LUHMES (cell line): ENCODE measurements around a stretch of chr11.

DNA sequence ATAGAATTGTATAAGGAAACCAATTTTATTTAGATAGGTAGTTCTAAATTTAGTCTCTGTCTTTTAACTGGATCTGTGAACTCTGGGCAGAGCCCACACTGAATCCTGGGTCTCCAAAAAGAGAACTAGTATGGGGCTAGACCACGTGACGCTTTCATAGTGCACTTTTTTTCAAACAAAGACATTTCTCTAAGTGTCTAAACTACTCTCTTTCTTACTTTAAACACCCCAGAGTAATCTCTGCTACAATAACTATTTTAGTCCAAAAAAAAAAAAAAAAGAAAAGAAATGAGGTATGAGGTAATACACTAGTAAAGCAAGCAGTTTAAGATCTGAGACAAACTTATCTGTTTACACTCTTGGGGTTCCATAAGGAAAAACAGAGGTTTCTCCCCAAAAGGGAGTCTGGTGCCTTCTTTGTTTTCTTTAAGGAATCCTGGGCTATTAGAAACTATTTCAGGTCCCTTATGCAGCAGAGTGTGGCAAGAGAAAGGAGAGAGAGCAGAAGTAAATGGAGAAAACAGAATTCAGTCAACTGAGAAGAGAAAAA is 42.2 kb downstream of the AMOTL1 start:
- PRO-cap, result no peak

DNA sequence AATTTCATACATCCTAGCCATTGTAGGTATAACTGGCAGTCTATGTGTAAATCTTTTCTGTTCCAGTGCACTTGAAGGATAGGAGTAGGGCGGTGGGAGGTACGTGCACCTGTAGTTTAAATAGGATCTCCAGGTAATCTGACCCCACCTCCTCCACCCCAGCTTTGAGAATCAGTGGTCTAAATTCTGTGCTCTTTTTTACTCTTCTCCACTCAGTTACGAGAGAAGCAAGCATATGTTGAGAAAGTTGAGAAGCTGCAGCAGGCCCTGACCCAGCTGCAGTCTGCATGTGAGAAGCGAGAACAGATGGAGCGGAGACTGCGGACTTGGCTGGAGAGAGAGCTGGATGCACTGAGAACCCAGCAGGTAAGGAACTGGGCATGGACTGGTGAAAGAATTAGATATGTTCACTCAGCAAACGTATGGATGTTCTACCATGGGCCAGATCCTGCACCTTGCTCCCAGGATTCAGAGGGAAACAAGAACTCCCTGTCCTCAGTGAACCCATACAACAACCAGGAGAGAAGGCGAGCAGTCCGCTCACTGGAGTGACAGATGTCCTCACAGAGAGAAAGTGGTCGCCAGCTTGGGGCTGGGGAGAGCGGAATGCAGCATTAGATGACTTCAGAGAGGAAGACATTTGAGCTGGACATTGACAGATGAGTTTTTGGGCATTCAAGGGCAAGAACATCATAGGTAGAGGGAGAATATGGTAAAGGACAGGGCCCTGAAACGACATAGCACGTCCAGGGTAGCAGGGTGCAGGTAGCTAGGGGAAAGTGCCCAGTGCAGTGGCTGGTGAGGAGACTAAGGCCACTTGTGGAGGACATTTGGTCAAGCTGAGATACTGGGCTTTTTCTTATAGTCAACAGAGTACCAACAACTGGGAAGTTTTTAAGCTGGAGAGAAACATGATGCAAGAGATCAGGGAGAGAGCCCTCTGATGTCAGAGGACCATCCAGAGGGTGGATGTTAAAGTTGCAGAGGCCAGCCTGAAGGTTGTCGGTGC is 85.9 kb downstream of the AMOTL1 start:
- PRO-cap, result no peak

- PRO-cap, result no peak
Observed at GRCh38 chr11:95092696-95093547, 3.3 kb downstream of the ENDOD1 start.

DNA sequence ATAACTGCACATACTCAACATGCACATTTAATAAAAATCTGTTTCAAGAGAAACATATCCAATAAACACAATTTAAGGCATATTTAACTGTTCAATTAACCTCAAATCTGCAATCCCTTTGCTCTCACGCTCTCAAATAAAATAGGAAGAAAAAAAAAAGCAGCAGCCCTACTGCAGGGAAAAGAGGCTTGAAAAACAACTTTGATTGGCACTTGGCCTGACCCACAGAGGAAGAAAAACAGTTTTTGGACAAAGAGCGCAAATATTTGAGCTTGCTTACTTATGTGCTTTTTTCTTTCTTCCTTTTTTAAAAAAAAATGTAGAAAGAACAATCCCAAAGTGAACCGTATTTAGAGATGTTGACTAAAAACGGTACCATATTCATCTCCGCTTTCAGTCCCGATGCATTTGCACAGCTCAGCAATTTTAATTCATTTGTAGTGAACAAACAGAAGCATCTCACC is 1.6 kb downstream of the SESN3 start:
- PRO-cap, result no peak

DNA sequence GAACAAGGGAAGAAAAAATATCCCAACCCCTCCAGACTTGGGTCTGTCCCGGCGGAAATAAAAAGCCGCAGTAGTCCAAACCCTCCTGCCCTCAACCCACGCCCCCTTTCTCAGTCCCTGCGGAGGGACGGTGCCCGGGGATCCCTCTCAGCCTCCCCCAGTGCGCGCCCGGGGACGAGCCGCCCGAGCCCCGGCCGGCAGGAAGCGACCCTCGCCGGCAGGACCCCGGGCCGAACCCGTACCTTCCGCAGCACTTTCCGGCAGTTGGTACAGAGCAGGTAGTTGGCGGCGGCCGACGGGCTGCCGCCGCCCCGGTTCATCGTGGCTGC is 497 bp downstream of the SESN3 start:
- PRO-cap, result no peak

- PRO-cap, result unidirectional peak, plus-strand start at chr11:95231565; unidirectional peak, plus-strand start at chr11:95231585; unidirectional peak, plus-strand start at chr11:95231675
Observed at GRCh38 chr11:95231523-95232150, 635 bp upstream of the SESN3 start.

- PRO-cap, result unidirectional peak, plus-strand start at chr11:95337093; unidirectional peak, minus-strand start at chr11:95337248; bidirectional peak, plus-strand start at chr11:95337749, minus-strand start at chr11:95337676; bidirectional peak, plus-strand start at chr11:95337934, minus-strand start at chr11:95337838
Observed at GRCh38 chr11:95336844-95338069, 106.3 kb upstream of the SESN3 start.

GRCh38 chr11:95674646-95675058 is 114.9 kb downstream of the FAM76B start:
- PRO-cap, result no peak

DNA sequence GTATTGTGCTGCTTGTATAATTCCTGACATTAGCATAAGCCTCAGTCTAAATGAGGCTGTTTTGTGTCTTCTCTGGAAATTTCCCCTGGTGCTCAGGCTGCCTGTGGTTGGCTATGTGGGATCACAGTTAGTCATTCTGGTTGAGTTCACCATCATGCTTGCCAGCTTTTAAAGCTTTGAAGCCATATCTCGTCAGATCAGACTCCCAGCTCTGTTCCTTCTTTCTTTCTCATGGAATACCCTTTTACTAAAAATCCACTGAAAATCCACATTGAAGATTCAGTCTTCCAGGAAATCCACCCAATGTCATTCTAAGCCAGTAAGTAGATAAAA is 106.9 kb downstream of the FAM76B start:
- PRO-cap, result no peak

GRCh38 chr11:95790624-95791412 is 520 bp downstream of the CEP57 start:
- PRO-cap, result bidirectional peak, plus-strand start at chr11:95791129, minus-strand start at chr11:95791072

- PRO-cap, result no peak
Observed at GRCh38 chr11:96016068-96016305, 92.1 kb upstream of the MTMR2 start.

DNA sequence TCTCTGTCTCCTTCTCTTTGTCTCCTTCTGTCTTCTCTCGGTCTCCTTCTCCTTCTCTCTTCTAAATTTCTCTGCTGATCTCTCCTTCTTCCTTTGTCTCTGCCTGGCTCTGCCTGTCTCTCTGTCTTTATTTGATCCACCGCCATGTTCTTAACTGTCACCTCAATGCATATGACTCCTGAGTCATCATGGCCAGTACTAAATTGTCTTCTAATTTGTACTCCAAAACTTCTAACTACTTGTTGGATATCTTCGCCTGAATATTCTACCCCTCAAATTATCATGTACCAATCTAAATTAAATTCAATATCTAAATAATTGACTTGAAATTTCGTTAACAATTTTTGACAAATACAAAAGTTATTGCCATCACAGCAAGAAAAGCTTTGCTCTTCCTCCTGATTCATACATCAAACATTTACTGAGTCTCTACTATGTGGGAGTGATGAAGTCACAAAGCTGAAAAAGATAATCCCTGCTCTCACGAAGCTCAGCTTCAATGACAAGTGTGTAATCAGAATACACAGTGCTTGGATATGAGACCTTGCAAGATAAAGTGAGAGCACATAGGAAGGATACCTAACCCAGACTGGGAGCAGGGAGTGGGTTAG is 193.1 kb downstream of the MAML2 start:
- PRO-cap, result no peak

- PRO-cap, result no peak
Observed at GRCh38 chr11:96165416-96166058, 177.5 kb downstream of the MAML2 start.

DNA sequence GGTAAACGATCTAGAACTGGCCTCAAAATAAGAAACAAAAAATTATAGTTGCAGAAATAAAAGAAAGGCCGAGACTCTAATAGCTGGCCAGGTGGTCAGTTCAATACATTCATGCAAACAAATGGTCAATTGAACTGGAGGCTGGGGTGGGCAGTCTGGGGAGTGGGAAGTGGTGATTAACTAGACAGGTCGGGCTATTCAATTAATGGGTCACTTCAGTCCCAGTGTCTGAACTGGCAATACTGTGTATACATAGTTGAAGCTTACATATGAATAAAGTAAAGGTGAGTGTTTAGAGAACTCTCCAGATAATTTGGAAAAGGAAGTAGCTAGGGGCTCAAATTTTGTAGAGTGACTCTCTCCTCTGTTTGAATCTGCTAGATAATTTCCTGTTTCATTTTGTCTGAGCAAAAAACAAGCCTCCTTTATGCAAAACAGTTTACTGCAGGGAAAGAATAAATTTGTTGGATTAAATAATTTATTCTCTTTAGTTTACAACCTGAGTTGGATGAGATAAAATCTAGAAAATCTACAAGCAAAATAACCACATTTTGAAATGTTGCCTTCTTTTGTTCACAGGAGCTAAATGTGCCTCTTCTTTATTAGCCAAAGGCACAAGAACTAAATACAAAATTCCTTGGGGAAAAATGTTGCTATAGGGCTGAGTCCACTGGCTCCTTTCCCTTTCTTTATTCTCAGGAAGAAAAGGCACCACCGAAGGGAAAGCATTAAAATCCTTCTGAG is 148.8 kb downstream of the MAML2 start:
- PRO-cap, result no peak

DNA sequence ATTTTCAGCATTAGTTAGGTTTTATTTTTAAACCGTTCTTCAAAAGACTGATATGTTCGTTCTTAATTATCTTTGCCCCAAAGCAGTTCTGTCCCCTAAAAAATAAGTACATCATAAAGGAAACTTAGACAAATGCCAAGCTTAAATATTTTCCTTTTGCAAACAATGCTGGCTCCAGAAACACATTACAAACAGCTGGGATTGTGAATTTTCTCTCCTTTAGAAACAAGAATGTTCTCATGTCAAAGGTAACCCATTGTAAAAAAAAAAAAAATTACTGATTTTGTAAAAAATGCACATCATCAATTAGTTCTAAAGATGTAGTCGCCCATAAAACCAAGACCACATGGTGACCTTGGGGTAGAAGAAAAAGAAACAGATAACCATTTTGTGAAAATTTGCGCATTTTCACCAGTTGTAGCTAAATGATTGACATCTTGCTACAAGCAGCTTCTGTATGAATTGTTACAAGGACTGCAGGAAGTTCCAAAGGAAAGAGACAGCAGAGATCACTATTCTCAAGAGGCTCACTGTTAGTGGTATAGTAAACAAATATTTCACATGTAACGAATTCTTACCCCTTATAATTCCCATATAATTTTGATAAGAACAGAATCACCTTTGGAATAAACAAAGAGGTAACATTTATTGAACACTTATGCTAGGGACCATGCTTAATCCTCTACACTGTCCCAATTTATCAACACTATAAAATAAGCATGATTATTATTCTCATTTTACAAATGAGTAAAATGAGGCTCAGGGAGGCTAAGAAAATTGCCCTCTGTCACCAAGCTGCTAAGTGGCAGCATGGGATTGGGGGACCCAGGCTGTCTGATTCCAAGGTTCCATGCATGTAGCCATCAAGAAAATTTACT is 48.7 kb downstream of the MAML2 start:
- PRO-cap, result no peak

GRCh38 chr11:96306875-96307352 is 36.1 kb downstream of the MAML2 start:
- PRO-cap, result bidirectional peak, plus-strand start at chr11:96307245, minus-strand start at chr11:96307068

- PRO-cap, result no peak
Observed at GRCh38 chr11:96311077-96311653, 31.8 kb downstream of the MAML2 start.

DNA sequence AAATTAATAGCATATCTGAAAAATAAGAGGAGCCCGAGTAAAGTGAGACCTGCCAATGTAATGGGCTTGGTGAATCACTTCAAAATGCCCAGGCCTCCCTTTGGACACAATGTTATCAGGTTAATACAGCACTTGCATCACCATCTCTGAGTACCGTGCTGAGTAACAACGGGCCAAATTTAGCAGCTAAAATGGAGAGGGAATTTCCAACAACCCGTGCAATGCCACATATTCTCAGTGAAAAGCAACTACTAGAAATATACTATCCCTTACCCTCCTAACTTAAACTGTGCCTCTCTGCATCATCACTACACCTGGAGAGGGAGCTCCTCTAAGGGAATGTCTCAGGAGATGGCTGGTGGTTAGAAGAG is 4.2 kb downstream of the MAML2 start:
- PRO-cap, result no peak

GRCh38 chr11:96622161-96622651 is 232.4 kb downstream of the JRKL start:
- PRO-cap, result no peak

- PRO-cap, result no peak
Observed at GRCh38 chr11:100715087-100715746, 28.1 kb downstream of the ARHGAP42 start.